Colon Carcinoma Metastatic in the Lung (tissue), 2 donors: ENCODE results near the genes TMEM255A and C1GALT1C1.

DNA sequence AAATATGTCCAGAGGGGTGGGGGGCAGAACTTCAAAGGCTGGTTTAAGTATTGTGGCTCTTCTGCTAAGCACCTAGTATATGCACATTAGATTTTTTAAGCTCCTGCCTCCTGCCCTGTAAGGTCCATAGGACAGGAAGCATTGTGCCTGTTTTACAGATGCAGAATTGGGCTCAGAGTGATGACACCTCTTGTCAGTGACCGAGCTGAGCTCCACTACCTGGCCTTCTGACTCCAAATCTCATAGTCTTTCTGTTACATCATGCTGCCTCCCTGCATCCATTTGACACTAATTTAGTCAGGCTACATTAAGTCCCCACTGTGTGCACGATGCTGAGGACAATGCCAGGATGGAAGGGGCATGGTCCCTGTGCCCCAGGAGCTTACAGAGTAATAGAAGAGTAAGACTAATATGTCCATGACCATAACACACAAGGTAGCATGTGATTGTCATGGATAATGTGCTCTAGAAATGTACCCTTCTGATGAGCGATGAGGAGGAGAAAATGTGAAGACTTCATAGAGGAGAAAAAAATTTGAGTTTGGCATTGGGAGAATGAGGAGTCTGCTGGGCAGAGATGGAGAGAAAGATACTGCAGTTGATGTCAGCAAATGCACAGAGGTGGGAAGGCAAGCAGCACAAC lies 2.0 kb downstream of the SLC25A43 start:
- PRO-cap, 2 experiments: no peak in any of the 2 experiments

- PRO-cap, 2 experiments: no peak in any of the 2 experiments
Observed at GRCh38 chrX:119452917-119453911, 15.0 kb upstream of the SLC25A5 start.

GRCh38 chrX:119647898-119648615 lies 44.9 kb downstream of the SEPTIN6 start:
- PRO-cap, 2 experiments: no peak in any of the 2 experiments

DNA sequence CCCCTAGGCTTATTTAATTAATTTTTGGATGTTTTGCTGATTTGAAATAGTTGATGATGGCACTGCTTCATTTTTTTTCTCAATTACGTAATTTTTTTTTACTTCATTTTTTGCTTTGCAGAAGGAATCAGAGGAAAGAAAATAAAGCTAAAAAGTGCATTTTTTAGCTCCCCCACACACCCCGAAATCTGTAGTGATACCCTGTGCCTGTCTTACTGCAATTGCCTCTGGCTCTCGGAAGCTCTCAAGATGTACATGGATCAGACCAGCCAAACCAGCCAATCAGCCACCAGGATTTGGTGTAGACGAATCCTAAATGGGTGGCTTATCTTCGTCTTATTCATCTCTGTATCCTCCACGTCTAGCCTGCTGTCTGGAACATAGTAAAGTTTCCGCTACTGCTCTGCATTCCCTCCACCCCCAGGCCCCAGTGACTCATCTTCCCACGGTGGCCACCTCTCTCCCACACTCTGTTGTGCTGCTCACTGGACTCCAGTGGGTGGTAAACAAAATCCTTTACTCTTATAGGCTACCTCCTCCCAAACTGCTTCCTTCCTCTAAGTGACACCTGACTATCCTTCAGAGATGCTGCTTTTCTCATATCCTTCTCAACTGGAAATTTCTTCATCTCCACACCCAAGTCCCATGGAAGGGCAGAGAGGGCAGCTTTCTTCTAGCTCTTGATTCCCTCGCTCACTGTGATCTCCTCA lies 37.9 kb downstream of the SEPTIN6 start:
- PRO-cap, 2 experiments: no peak in any of the 2 experiments

GRCh38 chrX:119676608-119677056 lies 16.3 kb downstream of the SEPTIN6 start:
- PRO-cap, 2 experiments: no peak in any of the 2 experiments

GRCh38 chrX:119756230-119756573 lies 2.2 kb upstream of the SOWAHD start:
- PRO-cap, 2 experiments: no peak in any of the 2 experiments

- PRO-cap, 2 experiments: no peak in any of the 2 experiments
Observed at GRCh38 chrX:119780978-119781710, 10.3 kb downstream of the RPL39 start.

DNA sequence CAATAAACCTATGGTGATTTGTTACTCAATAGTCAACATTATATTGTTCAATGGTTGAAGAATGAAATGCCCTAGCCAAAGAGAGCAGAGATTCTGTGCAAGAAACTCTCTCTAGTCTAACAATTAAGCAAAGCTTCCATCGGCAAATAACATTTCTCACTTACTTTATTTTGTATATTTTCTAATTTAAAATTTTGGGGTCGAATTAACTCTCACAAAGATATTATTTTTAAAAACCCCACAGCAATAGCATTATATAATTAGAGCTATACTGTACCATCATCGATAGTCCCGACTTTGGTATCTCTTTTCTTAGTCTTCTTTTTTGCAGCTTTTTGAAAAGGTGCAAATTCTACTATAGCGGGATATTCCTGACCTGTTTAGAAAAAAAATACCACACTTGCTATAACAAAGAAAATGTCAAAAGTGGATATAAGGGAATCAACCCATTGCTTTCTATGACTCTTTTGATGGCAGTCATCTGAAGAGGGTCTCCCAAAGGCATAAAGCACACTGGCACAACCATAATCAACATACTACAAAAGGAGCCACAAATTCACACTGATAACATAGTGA lies 7.8 kb downstream of the UPF3B start:
- PRO-cap, 2 experiments: no peak in any of the 2 experiments

- PRO-cap, 2 experiments: no peak in any of the 2 experiments
Observed at GRCh38 chrX:119886054-119886310, 9.7 kb upstream of the AKAP14 start.

GRCh38 chrX:119990348-119990940 lies 46.9 kb upstream of the NKAP start:
- PRO-cap, 2 experiments: no peak in any of the 2 experiments

DNA sequence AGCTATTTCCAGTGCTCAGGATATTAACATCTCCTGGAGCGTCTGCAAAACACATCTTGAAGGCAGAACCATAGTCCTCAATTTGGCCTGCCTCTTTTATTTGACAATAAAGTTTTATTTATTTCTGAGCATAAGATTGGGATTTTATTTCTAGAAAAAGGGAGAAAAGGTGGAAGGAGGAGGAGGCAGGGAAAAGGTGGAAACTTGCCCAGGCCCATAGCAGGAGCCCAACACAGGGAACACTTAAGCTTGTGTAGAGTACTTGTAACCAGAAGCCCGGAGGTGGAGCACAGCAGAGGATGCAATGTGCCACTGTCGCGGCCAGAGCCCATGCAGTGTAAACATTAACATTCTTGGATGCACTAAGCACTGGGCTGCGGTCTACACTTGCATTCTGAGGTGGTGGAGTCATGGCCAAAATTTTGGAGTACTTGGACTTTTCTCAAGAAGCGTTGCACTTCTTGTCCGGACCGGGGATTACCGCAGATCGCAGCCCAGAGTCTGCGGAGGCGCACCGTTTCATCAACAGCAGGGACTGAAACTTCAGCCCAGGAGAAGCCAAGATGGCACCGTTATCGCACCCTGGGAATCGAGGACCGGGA lies 4.5 kb upstream of the RHOXF1 start:
- PRO-cap, 2 experiments: no peak in any of the 2 experiments

DNA sequence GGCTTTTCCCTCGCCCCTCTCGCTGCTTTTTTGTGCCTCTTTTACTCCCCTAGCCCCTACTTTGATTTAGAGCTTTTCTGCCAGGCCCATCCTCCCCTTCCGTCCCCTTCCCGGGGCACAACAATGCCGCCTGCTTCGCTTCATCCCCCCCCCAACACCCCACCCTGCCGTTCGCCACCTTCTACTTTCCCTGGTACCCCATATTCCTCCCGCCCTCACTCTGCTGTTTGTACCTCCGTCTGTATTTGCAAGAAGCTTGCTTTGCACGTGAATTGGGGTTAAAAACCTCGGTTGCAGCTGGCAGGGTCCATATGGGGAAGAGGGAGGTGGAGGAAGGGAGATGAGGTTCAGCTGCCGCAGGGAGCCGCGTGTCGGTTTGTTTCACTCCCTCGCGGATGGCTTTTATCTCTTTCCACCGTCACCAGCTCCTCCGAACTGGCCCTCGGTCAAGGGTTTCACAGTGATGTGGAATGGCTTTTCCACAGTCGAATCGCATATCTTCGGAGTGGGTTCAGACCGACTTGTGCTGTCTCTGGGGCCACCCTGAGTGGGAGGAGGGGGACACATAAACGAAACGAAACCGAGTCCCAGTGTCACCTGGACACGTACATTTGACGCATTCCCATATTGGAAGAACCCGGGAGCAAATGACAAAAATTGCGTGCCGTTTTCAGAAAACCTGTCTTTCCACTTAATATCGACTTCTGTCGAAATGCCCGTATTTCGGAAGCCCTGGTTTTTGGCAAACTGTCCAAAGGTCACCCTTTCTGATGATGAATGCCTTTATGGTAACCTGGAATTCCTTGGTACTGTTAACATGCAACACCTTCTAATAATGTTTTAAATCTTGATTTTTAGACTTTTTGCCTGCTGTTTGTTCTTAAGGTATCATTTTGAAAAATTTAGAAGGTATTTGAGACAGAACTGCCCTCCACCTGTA lies 913 bp downstream of the ZBTB33 start:
- PRO-cap, 2 experiments: peak in 1 of 2 experiments; most common minus-strand start position 378 of the sequence (in 1)

DNA sequence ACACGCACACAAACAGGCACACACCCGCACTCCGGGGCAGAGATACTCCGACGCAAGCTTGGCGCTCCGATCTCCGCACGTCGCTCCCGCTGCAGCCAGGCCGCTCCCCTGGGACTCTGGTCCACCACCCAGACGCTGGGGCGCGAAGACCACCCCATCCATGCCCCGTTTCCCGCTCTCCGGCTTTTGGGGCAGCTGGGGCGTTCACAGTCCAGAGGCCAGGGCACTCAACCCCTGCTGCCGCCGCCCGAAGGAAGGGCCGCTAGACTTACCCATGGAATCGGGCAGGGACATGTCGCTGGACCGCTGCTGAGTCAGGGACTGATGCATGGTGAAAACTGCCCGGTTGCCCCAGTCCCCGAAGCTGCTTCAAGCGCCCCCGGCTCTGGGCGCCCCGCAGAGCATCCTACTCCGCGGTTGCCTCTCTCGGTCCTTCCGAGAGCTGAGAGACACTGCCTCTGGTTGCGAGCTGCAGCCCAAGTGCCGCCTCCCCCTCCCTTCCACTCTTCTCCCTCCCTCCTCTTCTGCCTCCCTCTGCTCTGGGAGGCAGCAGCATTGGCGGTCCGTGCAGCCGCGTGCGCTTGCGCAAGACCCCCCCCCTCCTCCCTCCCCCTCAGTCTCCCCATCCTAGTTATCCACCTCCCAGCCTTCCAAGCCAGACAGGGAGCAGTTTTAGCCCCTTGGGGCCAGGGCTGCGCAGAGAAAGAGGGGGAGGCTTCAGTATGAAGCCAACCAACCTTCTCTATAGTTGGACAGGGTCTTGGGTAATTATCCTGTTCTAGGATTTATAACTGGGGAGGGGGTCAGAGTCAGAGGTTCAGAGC lies at the start of gene TMEM255A:
Gene TMEM255A (minus strand): TSS at position 482 of the 824 bp plus-strand sequence.
- PRO-cap, 2 experiments: no peak in any of the 2 experiments

GRCh38 chrX:120581671-120582031 lies 20.9 kb upstream of the CUL4B start:
- PRO-cap, 2 experiments: no peak in any of the 2 experiments

DNA sequence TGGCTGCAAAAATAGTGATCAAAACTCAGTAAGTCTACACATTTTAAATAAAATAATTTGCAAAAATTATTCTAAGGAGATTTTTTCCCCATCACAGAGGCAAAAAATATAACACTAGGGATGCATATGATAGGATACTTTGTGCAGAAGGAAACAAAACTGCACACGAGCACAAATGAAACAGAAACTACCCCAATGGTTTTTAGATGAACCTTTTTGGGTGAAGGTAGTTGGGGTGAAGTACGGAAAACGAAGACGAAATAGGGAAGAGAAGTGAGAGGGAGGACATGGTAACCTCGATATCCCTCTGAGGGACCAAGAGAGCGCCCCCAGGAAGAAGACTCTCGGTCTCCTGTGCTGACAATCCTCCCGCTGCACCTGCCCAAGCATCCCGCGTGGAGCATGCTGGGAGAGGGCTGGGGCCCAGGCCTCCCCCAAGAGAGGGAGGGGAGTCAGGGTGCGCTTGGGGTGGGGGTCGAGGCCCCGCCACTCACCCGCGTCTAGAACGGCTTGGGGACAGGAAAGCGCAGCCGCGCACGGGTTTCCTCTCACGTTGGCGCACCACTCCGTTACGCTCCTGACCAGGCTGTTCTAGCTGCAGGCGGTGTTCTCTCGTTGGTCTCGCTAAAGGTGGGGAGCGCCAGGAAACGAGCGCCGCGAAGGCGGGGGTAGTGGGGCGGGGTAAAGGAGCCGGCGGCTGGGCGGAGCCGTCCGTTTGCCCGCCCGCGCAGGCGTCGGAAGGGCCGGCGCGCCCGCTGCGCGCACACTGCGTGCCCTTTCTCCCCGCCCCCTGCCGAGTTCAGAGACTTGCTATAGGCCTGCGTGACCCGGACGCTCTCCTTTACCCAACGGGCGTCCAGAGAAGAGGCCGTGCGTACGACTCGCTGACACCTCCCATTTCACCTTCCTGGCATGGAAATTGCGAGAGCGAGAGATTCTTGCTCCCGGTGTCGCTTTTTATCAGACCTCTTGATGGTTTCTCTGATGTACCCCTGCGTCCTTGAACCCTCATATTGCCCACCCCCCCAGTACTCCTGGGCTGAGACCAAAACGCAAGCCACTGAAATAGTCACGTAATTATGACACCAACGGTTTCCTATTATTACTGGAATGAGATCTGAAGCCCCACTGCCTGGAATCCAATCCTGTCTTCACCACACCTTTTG lies at the start of gene C1GALT1C1:
Gene C1GALT1C1 (minus strand): TSS at position 632 of the 1,166 bp plus-strand sequence.
- PRO-cap, 2 experiments: peak in 2 of 2 experiments; most common plus-strand start position 902 of the sequence (in 1); most common minus-strand start position 351 of the sequence (in 2)

DNA sequence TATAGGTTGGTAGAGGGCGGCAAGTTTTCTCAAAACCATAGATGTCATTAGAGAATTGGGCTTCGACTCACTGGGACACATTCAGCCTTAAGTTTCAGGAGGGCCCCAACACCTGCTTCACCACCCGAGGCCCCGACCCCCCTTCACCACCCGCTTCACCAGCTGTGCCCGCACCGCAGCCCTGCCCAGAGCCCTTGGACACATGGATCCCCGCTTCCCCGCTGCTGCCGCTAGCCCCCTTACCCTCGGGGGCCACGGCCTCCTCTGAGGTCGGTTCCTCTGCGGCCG lies 1.1 kb downstream of the CT47B1 start:
- PRO-cap, 2 experiments: no peak in any of the 2 experiments

DNA sequence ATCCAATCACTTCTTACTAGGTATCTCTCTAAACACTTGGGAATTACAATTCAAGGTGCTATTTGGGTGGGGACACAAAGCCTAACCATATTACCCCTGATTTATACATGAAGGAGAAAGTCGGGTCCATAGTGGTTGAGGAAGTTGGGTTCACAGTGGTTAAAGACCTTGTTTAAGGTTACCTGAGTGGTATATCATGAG lies 329.6 kb downstream of the GLUD2 start:
- PRO-cap, 2 experiments: no peak in any of the 2 experiments

- PRO-cap, 2 experiments: no peak in any of the 2 experiments
Observed at GRCh38 chrX:123623666-123624260, 109.1 kb downstream of the THOC2 start.

DNA sequence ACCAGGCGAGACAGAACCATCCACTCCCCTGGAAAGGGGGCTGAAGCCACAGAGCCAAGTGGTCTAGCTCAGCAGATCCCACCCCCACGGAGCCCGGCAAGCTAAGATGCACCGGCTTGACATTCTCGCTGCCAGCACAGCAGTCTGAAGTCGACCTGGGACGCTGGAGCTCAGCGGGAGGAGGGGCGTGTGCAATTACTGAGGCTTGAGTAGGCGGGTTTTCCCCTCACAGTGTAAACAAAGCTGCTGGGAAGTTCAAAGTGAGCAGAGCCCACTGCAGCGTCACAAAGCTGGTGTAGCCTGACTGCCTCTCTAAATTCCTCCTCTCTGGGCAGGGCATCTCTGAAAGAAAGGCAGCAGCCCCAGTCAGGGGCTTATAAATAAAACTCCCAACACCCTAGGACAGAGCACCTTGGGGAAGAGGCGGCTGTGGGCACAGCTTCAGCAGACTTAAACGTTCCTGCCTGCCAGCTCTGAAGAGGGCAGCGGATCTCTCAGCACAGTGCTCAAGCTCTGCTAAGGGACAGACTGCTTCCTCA lies 84.3 kb downstream of the THOC2 start:
- PRO-cap, 2 experiments: no peak in any of the 2 experiments

GRCh38 chrX:123824791-123825391 lies 35.0 kb upstream of the XIAP start:
- PRO-cap, 2 experiments: peak in 2 of 2 experiments; most common plus-strand start chrX:123825232 (in 2); most common minus-strand start chrX:123825020 (in 1)